Heart (tissue), 3 donors: ENCODE data around the genes NUMBL and RAB4B.

GRCh38 chr19:40241621-40242320, 15.3 kb upstream of the CCNP start:
- RAMPAGE, long total RNA, 2 experiments = no peak in any of the 2 experiments

- RAMPAGE, long total RNA, 2 experiments = no peak in any of the 2 experiments
Observed at GRCh38 chr19:40252057-40252518, 25.6 kb upstream of the CCNP start.

DNA sequence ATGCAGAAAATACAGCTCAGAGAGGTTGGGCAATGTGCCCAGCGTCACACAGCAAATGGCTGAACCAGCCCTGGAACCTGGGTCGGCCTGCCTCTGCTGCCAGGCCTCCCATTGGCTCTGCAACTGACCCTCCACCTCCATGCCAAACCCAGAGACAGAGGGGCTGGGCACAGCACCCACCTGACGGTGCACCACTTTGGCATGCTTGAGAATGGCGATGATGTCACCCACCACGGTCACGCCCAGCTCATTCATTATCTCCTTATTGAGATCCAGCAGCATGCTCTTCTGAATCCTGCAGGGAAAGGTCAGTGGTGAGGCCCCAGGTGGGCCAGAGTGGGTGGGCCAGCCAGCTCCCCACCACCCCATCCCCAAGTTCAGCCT, 12.3 kb downstream of the C19orf47 start:
- RAMPAGE, long total RNA, 2 experiments = no peak in any of the 2 experiments

- RAMPAGE, long total RNA, 2 experiments = no peak in any of the 2 experiments
Observed at GRCh38 chr19:40363077-40363439, 14.6 kb downstream of the PLD3 start.

GRCh38 chr19:40365418-40366117, 17.1 kb downstream of the PLD3 start:
- RAMPAGE, long total RNA, 2 experiments = start-site peak on the plus strand in 1 of 2 experiments, at chr19:40365834-40365897 at its widest, 344 to 422 reads per replicate

GRCh38 chr19:40426216-40426494, 363 bp upstream of the SERTAD1 start:
- RAMPAGE, long total RNA, 2 experiments = no peak in any of the 2 experiments

DNA sequence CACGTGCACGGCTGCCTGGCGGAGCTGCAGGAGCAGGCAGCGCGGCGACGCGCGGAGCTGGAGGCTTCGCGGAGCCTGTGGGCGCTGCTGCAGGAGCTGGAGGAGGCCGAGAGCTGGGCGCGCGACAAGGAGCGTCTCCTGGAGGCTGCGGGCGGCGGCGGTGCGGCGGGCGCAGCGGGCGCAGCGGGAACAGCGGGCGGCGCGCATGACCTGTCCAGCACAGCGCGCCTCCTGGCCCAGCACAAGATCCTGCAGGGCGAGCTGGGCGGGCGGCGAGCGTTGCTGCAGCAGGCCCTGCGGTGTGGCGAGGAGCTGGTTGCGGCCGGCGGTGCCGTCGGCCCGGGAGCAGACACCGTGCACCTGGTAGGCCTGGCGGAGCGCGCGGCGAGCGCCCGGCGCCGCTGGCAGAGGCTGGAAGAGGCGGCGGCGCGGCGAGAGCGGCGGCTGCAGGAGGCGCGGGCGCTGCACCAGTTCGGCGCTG, 45.9 kb downstream of the SPTBN4 start:
- RAMPAGE, long total RNA, 2 experiments = no peak in any of the 2 experiments

GRCh38 chr19:40690494-40690757, at the start of gene NUMBL:
Gene NUMBL (minus strand): TSS chr19:40690651.
- RAMPAGE, long total RNA, 2 experiments = no peak in any of the 2 experiments

DNA sequence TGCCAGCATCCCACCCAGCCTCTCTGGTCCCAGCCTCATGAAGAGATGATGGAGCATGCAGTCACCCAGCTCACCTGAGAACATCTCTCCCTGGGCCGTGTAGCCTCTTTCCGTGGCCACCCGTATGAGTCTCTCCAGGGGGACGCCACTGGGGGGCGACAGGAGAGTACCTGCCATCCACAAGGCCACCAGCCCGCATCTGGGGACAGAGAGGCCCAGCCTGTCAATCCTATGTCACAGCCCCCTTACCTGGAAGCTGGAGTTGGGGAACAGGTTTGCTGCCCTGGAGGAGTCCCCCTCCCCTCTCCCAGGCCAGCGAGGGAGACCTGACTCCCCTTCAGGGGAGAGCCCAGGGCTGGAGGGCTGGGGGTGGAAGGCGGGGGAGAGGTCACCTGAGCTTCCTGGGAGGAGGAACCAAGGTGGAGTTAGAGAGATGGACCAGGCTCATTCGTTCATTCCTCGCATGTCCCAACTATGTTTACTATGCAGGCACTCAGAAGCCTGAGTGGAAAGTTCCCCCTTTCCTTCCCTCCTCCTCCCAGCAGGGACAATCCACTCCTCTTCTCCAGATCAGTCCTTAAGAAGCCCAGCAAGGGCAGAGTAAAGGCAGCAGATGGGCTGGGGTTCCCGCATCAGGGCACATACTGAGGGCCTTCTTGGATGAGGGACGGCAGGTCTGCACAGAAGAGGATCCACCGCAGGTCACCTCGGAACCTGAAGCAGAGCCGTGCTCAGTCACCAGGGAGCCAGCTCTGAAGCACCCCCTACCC, 5.6 kb downstream of the ACTMAP start:
- RAMPAGE, long total RNA, 2 experiments = no peak in any of the 2 experiments

- RAMPAGE, long total RNA, 2 experiments = no peak in any of the 2 experiments
Observed at GRCh38 chr19:40771196-40771395, 4.2 kb upstream of the MIA start.

DNA sequence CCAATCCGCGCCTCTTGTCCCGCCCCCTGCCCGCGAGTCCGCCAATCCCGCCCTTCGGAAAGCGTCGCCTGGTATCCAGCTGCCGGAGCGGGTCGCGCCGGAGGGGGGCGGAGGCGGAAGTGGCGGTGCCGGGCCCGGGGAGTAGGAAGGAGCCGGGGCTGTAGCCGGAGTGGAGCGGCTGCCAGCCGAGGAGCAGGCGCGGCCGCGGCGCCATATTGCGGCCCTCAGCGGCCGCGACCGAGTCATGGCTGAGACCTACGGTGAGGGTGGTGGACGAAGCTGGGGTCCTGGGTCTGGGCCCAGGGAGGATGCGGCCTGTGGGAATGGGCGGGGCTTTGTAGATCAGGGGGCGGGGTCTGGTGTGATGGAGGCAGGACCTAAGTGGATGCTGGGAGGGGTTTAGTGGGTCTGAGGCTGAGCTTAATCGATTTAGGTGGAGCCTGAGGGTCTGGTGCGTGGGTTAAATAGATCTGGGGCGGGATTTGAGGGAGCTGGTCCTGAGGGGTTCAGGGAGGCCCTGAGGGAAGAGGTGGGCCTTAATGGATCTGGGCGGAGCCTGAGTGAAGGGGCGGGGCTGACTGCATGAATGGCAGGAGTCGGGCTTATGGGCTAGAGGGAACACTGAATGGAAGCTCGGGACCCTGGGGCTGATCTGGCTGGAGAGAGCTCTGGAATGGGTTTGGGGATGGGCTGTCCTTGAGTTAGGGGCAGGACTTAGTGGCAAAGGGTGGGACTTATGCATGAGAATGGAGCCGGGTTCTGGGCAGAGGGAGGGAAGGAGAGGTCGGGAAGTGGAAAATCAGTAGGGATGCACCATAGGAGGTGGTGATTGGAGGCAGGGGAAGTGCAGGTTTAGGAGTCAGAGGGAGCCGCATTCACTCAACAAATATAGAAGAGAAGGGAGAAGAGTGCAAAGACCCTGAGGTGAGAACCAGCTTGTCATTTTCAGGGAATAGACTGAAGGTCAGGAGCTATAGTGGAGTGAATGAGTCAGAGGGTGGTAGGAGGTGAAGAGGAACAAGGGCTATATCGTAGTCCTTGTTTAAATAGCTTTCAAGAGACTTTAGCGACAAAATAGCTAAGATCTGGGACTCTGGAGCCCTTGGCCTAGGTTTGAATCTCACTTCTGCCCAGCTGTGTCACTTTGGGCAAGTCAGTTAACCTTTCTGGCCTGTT, at the start of gene RAB4B:
Gene RAB4B, plus strand, starts transcription at position 116 of the 1,176 bp plus-strand sequence.
- RAMPAGE, long total RNA, 2 experiments = start-site peak on the plus strand in 2 of 2 experiments, centred at positions 145 to 180 of the sequence, 24 to 40 reads per replicate

DNA sequence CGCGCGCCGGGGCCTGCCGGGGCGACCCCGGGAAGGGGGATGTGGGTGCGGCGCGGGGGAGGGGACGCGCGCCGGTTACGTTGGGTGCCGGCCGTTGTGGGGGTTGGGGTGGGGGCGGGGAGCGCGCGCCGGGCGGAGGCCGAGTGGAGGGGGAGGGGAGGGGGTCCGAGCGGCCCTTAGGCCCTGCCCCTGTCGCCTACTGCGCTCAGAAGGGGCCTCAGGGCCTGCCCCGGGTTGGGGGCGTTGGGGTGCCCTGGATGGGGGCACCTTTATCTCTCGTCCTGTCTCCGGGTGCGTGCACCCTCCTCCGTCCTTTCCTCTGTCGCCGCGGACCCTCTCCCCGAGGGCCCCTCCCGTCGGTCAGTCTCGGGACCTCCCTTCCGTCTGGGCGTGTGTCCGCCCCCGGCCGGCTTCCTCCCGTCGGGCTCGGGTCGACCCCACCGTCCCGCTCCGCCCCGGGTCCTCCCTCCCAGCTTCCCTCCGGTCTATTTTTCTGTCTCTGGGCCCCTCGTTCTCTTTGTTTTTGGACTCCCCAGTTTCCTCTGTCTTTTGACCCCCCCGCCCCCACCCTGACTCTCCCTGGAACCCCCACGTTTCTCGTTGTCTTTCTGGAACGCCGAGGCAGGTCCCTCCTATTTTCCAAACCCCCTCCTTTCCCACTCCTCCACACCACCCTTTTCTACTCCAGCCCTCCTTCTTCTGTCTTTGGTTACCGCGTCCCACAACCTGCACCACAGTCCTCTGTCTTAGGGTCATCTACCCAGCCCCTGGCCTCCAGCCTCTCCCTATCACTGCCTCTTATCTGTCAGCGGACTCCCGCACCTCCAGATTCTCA, 574 bp downstream of the EGLN2 start:
- RAMPAGE, long total RNA, 2 experiments = no peak in any of the 2 experiments

- RAMPAGE, long total RNA, 2 experiments = no peak in any of the 2 experiments
Observed at GRCh38 chr19:40800677-40801268, 1.8 kb downstream of the EGLN2 start.

DNA sequence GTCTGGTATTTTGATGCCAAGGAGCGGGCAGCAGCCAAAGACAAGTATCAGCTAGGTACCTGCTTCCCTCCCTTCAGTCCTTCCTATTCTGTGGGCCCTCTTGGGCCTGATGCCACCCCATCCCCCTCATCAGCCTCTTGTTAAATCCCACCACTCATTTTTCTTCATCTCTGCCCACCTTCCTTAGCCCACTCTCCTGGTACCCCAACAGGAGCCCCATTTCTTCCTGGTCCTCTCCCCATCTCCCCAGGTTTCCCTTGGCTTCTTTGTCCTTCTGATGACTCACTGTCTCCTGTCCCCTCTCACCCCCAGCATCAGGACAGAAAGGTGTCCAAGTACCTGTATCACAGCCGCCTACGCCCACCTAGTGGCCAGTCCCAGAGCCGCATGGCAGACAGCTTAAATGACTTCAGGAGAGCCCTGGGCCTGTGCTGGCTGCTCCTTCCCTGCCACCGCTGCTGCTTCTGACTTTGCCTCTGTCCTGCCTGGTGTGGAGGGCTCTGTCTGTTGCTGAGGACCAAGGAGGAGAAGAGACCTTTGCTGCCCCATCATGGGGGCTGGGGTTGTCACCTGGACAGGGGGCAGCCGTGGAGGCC, 8.6 kb downstream of the EGLN2 start:
- RAMPAGE, long total RNA, 2 experiments = no peak in any of the 2 experiments

- RAMPAGE, long total RNA, 2 experiments = no peak in any of the 2 experiments
Observed at GRCh38 chr19:40982470-40983215, 8.4 kb upstream of the CYP2B6 start.

GRCh38 chr19:40989314-40990438, 1.4 kb upstream of the CYP2B6 start:
- RAMPAGE, long total RNA, 2 experiments = no peak in any of the 2 experiments

DNA sequence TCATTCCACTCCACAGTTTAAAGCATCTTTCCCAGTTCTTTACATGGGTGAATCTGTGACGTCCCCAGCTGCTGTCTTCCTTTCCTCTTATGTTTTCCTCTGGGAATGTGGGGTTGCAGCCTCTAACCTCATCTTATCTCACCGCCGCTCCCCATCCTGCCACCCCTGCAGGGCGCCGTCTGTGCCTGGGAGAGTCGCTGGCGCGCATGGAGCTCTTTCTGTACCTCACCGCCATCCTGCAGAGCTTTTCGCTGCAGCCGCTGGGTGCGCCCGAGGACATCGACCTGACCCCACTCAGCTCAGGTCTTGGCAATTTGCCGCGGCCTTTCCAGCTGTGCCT, 13.5 kb downstream of the CYP2F1 start:
- RAMPAGE, long total RNA, 2 experiments = no peak in any of the 2 experiments

DNA sequence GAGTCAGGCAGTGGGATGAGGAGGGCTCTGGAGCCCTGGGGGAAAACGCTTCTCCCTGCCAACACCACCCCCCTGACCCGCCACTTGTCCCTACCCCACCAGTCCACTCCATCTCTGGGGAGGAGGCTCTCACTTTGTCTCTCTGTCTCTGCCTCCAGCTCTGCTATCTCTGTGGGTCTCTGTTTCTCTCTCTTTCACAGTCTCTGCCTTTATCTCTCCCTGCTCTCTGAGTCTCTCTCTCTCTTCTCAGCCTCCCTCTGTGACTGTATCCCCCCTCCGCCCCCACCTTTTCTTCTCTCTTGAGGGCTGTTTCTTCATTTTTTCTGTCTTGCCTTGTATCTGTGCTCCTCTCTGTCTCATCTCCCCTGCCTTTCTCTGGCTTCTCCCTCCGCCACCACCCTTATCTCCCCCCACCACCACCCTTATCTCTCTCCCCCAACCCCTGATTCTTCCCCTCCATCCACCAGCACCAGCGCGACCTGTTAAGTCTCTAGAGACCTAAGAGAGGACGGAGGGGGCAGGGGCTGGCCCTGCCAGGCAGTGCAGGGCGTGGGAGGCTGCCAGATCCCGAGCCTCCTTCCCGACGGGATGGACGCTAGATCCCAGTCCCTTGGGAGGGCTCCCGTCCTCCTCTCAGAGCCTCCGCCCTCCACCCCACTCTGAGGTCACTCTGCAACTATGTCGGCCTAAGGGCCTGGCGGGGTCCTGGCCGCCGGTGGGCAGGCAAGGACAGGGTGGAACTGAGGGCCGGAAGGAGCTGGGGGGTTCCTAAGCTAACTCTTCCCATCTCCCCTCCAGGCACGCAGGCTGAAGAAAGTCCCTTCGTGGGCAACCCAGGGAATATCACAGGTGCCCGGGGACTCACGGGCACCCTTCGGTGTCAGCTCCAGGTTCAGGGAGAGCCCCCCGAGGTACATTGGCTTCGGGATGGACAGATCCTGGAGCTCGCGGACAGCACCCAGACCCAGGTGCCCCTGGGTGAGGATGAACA, 1.1 kb downstream of the AXL start:
- RAMPAGE, long total RNA, 2 experiments = no peak in any of the 2 experiments

GRCh38 chr19:41220829-41221446, 1.9 kb downstream of the AXL start:
- RAMPAGE, long total RNA, 2 experiments = no peak in any of the 2 experiments

DNA sequence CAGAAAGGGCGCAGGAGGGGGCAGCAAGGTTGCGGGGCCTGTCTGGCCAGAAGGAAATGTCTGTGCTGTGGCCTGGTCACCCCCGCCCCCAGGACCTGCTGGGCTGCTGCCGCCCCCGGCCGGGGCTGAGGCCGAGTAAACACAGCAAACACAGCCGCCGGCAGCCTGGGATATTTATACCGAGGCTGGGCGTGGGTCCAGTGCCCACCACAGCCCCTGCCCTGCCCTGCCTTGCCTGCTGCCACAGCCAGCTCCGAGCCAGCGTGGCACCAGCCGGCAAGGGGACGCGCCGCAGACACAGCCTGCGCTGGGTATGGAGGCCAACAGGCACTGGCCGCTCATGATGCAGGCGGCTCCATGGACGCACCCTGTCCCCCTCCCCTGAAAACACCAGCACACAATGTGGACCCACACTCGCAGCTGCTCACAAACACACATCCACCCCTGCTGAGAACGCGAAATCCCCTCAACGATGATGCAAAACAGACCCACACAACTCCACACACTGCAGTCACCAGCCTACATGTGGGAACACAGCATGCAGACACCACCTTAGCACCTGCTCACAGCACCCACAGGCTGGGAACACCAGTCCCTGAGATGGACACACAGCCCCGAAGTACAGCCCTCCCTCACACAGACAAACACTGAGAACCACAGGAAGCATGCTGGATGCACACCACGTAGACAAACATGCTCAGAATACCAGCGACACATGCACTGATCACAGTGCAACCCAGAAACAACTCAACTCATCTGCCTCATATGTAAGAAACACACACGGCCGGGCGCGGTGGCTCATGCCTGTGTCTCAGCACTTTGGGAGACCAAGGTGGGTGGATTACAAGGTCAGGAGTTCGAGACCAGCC, 16.1 kb downstream of the CCDC97 start:
- RAMPAGE, long total RNA, 2 experiments = no peak in any of the 2 experiments